AG08470 (cell line): Measurements from ENCODE around the gene SYT2.

- RRBS: 4% methylated on average over 3 of the region's 7 CpGs
Measured at GRCh38 chr1:202009632-202009957, 792 bp upstream of the ELF3 start.

DNA sequence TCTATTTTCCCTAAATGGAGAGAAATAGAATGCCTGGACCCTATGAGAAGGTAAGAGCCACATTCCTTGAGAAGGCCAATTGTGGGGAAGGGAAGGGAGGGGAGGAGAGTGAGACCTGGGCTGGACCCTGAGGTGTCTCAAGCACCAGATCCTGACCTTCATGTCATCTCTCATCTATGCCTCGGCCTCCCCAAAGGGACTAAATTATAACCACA, 34.2 kb upstream of the GPR37L1 start:
- RRBS: no CpG with 5 or more reads among the region's 1 CpG

DNA sequence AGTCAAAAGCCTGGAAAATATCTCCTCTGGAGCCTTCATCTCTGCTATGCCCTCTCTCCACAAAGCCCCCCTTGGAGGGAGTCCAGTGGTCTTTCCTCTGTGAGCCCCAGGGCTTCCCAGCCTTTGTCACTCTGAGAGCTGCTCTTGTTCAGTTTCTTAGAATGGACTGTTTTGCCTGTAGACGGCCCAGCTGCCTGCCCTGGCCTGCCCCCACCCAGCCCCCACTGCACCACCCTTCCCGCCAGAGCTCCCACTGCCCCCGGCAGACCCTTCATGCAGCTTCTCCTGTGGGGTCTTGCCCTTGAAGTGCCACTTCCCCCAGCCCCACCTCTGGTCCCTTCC, 7.0 kb downstream of the GPR37L1 start:
- RRBS: no CpG with 5 or more reads among the region's 3 CpGs

DNA sequence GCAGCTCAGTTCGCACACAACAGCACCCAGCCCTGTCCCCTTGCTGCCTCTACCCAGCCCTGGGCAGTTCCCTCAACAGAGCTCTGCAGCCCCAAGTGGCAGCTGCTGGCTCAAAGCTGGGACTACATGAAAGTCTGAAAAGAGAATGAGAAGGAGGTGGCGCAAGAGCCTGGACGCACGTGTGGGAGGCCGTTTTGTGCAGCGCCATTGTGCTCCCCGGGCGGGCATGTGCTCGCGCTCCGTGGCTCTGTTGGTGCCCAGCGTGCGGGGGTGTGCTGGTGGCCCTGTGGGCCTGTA, 10.3 kb downstream of the GPR37L1 start:
- RRBS: no CpG with 5 or more reads among the region's 13 CpGs

DNA sequence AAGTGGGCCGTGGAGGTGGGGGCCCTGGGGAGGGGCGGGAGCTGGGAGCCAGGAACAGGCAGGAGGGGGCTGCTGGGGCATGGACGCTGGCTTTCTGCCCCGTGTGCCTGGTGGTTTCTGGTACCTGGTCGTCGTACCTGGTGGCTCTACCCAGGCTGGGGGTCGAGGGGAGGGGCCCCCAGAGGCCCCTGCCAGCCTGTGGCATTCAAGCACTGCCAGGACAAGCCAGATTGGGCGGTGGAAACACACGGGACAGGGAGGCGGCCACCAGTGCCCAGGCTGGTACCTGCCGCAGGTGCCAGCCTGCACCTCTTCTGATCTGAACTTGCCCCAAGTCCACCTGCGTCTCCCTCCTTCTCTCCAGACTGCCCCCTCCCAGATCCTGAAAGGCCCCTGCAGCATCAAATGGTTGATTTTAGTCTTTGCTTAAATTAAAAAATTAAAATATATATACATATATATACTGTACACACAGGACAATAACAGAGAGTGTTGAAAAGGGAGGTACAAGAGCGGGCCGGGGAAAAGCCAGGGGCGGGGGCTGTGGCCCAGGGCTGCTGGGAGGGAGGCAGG, 10.8 kb downstream of the ARL8A start:
- RRBS: no CpG with 5 or more reads among the region's 15 CpGs

DNA sequence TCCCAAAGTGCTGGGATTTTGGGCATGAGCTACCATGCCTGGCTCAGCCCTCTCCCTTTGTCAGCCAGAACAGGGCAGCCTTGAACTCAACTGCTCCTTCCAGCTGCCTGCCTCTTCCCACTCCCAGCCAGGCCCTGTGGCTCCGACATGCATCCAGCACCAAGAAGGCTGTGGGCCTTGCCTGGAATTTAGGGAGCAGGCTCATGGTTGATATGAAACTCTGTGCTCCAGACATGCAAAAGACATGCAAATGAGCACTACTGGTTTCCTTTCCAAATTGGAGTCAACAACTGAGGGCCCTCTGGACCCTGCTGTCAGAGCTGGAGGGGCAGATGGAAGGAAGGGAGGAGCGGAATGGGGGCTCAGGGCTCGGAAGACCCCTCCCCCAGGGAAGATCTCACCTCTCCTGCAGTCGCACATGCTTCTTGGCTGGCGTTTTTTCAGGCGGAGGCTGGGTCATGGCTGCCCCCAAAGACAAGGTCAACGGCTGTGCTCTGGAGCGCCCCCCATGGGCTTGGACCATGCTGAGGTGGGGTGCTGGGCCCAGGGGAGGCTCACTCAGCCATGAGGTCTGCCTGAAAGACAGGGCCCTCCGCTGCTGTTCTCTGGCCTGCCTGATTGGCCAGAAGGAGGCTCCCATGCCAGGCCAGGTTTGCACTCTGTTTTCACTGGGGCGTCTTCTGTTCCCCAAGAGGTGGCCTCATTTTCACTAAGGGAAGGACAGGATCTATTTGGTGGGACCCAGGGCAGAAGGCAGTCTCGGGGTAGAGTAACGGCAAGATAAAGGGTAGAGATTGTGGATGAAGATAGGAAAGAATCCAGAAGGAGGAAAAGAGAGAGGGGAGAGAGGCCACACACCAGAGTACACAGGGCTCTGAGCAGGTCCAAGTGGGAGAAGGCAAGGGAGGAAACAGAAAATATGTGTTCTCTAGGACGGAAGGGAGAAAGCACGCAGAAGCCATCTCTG, 1.2 kb downstream of the PTPN7 start:
- RRBS: no CpG with 5 or more reads among the region's 14 CpGs

DNA sequence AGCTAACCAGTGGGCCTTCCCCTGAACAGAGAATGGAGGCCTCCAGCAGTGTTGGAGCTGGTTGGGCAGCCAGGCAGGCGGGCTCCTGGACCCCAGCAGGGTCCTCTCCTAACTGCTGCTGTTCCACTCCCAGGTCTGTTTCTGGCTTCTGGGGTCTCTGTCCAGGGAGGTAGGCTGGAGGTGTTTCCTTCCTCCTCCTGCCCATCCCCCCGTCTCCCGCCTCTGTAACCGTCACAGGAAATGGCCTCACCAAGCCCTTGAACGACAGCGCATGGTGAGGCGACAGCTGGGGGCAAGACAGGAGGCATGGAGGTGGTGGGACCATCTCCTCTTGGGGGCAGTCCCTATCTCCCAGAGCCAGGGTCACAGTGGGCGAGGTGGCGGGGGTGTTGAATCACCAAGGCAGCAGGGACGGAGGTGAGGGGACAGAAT, 539 bp downstream of the PTPN7 start:
- RRBS: no CpG with 5 or more reads among the region's 10 CpGs

- RRBS: no CpG with 5 or more reads among the region's 4 CpGs
Measured at GRCh38 chr1:202593854-202594210, 116.4 kb downstream of the SYT2 start.

DNA sequence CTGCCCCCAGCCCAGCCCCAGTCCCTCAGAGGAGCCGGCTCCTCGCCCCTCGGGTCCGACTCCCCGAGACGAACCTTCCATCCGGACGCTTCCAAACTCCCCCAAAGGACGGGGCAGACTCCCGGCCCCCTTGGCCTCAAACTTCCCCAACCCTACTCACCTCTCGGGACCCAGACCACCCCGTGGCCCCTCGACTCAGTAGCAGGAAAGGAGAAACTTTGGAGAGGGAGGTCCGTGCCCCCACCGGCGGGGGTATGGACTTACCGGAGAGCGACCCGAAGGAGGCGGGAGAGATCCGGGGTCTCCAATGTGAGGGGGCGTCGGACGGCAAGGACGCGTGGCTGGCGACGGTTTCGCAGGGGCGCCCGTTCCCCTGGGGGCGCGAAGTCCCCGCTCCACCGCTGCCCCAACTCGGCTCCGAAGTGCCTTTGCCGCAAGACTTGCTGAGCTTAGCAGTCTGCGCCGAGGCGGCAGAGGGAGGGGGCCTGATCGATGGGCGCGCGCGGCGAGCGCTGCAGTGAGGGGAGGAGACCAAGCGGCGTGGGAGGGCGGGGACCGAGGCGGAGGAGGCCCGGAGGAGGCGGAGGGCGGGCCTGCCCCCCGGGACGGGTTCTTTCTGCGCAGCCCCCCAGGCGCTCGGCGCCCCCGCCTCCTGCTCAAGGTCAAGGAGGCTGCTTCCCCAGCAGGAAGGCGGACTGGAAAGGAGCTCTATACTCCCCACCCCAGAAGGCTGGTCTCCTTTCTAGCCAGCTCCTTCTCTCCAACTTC, at the start of gene SYT2:
Gene SYT2, minus strand, starts transcription at position 461 of the 768 bp plus-strand sequence.
- RRBS: 8% methylated on average over 9 of the region's 64 CpGs

DNA sequence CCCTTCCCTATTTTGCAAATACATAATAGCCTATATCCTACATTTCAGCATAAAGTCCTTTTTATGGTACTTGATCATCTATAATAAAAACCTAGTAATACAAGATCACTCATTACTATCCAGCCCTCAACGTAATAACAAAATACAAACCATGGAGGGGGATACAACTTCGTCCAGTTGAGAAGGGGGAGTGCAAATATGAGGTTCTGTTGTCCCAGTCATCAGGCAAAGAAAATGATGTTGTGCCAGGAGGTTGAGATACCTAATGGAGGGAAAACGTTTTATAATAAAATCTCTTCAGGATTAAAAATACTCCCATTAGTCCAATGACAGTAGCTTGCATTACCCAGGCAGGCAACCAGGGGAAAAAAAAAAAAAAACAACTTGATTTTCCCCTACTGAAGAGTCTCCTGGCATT, 21.4 kb upstream of the SYT2 start:
- RRBS: no CpG with 5 or more reads among the region's 3 CpGs

DNA sequence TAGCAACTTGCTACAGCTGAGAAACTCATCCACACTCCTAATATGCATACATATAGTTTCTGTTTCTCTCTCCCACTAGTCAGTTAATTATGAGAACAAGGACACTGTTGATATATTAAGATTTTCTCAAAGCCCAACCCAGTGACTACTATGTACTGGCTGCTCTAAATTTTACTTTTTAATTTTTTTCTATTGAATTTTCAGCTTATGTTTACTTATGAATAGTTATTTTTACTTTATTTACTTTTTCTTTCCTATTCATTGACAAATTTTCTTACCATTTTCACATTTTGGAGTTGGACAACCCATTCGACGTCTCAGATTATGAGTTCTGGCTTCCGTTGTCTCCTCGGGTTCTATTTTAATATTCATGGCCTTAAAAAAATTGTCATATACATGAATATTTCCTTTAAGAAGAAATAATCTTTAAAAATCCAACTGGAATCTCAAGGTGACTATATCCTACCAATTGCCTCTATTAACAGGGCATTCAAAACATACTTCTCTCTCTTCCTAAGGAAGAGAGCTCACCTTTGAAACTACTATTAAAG, 44.4 kb downstream of the KDM5B start:
- RRBS: no CpG with 5 or more reads among the region's 4 CpGs

DNA sequence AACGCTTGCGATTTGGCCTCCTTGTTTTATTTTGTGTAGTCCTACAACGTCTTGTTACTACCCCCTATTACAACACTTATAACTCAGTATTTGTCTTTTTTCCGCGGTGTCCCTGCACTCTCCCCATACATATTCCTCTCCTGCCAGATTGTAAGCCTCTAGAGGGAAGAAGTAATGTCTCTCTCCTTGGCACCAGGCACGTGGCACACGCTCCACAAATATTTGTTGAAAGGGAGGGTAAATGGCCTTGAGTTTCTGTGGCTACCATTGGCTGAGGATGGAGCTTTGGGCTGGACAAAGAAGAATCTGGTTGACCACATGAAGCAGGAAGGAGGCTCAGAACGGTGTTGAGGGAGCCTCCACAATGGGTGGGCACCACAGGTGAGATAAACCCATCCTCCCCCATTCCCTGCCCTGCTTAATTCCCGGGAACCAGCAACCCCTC, 3.6 kb upstream of the KDM5B start:
- RRBS: no CpG with 5 or more reads among the region's 9 CpGs

DNA sequence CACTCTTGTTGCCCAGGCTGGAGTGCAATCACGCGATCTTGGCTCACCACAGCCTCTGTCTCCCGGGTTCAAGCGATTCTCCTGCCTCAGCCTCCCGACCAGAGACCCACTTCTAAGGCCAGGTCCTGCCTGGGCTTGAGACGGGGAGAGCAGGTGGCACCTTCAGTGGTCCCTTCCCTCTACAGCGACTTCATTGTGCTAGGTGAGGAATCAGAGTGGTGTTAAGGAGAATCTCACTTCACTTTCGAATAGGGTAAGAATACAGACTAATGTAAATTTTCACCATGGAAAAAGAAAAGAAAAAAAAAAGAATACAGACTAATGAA, 31.0 kb downstream of the RABIF start:
- RRBS: no CpG with 5 or more reads among the region's 8 CpGs

DNA sequence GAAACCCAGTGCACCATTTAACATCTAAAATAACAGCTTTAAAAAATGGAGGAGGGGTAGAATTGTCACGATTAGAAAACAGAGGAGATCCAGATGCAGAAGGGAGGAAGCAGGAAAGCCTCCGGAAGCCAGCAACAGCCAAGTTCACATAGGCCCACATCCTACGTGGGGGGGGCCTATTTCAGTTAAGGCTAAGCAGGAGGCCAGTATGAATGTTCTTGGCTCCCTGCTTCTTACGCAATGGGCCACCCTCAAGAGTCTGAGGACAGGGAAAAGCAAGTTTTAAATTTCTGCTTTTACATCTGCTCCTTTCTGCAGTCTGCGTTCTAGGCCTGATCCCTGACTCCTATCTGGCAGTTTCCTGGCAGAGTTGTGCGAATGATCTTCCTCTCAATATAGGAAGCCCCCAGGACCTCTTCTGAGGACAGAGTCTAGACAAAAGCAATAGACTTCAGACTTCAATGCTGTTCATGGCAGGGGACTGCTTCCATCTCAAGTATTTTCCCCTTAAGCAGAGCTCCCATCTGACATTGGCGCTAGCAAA, 30.6 kb downstream of the RABIF start:
- RRBS: no CpG with 5 or more reads among the region's 7 CpGs

DNA sequence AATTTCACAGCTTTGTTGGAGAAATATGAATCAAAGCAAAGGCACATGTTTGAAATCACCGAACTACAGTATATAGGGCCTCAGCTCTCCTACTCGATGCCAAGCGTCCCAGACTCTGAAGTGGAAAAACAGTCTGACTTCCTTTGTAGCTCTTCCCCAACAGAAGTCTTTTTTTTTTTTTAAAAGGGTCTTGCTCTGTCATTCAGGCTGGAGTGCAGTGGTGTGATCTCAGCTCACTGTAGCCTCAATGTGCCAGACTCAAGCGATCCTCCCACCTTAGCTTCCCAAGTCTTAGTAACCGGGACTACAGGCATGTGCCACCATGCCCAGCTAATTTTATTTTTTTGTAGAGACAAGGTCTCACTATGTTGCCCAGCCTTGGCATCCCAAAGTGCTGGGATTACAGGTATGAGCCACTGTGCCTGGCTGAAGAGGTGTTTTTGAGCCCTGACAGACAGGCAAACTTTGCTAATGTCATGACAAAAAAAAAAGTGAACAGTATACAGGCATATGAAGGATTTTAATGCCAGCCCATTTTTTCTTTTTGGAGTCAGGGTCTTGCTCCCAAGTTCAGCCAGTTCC, 3.0 kb downstream of the ADIPOR1 start:
- RRBS: no CpG with 5 or more reads among the region's 5 CpGs

GRCh38 chr1:203005607-203006045, 1.5 kb upstream of the TMEM183A start:
- RRBS: no CpG with 5 or more reads among the region's 10 CpGs

- RRBS: no CpG with 5 or more reads among the region's 3 CpGs
Measured at GRCh38 chr1:203008275-203008912, 1.2 kb downstream of the TMEM183A start.

GRCh38 chr1:203069252-203069766, 16.5 kb downstream of the MYOG start:
- RRBS: no CpG with 5 or more reads among the region's 5 CpGs

GRCh38 chr1:203076031-203076689, 9.7 kb downstream of the MYOG start:
- RRBS: 60% methylated on average over 20 of the region's 36 CpGs

DNA sequence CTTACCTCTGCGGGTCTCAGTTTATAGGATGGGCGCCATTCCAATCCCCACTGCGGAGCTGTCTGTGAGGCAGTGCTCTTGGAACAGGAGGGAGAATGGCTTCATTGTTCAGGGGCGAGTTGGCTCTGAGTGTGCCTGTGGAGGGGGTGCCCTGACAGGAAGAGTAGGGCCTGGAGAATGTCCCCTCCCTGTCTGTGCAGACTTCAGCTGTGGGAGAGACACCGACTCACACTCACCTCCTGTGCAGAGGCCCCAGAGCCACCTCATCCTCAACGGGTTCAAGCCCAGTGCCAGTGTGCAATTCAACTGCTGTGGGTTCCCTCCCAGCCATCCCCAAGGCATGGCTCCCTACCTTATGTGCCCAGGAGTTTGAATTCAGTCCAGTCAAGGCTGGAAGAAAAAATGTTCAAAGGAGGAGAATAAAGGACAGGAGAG, 17.2 kb downstream of the ADORA1 start:
- RRBS: no CpG with 5 or more reads among the region's 6 CpGs